ENCODE data around the gene PRCC.

DNA sequence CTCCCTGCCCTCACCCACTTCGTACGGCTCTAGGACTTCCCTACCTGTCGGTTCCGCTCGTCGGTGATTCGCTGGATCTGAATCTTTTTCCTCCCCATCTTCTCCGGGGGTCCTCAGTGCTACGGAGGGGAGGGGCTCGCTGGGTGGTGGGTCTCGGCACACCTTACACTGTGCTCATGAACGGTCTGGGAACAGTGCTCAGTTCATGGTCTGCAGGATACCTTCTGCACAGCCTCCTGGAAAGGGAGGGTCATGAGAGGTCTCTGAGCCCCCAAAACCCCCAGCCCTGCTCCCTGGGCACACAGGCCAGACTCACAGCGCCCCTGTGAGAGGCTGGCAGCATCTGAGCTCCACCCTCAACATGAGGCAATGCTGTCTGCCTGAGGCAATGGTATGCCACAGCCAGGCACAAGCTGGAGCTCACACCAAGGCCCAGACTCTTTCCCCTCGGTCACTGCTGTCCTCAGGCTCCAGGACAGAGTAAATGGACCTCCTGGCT, 17.3 kb downstream of the MEF2D start:
- PRO-cap = no peak
- RAMPAGE, long total RNA, 2 experiments = no peak in any of the 2 experiments

- PRO-cap = no peak
- RAMPAGE, long total RNA, 2 experiments = no peak in any of the 2 experiments
Measured at GRCh38 chr1:156490079-156491244, 10.1 kb downstream of the MEF2D start.

- PRO-cap = no peak
- RAMPAGE, long total RNA, 2 experiments = no peak in any of the 2 experiments
Measured at GRCh38 chr1:156491245-156491592, 9.4 kb downstream of the MEF2D start.

DNA sequence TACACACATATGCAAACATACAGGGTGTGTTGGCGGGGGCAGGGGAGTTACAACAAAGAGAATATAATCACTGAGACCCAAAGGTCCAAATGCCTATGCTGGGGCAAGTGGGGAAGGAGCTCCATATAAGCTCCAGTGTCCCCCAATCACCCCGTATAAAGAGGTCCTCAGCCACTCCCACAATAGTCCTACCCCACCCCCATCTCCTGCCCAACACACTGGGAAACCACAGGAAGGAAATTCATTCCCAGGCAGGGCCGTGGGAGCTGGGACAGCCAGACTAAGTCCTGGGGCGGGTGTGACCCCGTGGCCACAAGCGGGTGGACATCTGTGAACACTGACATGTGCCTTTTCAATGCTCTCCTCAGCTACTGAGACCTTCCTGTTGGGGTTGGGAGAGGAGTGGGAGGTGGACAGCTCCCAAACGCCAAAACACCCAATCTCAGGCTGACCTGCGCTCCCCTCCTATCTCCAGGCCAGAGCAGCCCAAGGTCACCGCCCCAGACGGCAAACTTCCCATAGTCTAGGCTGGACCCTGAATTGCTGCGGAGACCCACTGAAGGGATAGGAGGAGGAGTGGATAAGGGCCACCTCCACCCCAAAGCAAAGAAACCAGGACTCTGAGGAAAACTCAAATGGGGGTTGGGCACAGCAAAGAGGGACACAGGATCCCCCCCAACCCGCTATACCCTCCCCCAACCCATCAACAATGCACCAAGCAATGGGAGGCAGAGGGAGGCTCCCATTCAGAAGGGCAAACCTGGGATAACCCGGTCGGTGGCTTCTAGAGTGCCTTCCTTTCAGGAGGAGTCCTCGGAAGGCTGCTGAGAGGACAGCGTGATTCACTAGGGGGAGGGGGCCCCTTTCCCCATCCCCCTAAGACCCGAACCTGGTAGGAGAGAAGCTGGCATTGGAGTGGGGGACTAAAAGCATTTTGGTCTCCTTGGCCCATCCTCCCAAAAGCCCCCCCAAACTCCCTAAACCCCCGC, 1.6 kb downstream of the MEF2D start:
- PRO-cap = unidirectional peak, plus-strand start at position 244 of the sequence; unidirectional peak, plus-strand start at position 310 of the sequence
- RAMPAGE, long total RNA, 2 experiments = no peak in any of the 2 experiments

DNA sequence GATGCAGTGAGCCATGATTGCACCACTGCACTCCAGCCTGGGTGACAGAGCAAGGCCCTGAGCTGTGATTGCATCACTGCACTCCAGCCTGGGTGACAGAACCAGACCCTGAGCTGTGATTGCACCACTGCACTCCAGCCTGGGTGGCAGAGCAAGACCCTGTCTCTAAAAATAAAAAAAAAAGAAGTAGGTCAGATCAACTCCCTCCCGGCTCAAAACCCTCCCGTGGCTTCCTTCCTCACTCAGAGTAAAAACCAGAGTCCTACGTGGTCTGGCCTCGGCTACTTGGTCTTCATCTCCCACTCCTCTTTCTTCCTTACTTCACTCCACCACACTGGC, 19.4 kb downstream of the IQGAP3 start:
- PRO-cap = no peak
- RAMPAGE, long total RNA, 2 experiments = no peak in any of the 2 experiments

DNA sequence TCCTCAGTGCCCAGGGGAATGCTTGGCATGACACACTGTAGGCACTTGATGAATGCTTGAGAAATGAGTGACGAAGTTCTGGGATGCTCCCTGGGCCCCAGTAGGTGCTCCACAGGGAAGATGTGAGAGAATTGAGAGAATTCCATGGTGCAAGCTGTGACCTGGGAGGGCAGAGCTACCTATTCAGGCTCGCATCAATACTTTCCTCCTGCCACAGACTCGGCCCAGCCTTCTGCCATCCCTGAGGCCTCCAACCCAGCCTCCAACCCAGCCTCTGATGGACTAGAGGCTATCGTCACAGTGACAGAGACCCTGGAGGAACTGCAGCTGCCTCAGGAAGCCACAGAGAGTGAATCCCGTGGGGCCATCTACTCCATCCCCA, 9.3 kb downstream of the BCAN start:
- PRO-cap = no peak
- RAMPAGE, long total RNA, 2 experiments = no peak in any of the 2 experiments

DNA sequence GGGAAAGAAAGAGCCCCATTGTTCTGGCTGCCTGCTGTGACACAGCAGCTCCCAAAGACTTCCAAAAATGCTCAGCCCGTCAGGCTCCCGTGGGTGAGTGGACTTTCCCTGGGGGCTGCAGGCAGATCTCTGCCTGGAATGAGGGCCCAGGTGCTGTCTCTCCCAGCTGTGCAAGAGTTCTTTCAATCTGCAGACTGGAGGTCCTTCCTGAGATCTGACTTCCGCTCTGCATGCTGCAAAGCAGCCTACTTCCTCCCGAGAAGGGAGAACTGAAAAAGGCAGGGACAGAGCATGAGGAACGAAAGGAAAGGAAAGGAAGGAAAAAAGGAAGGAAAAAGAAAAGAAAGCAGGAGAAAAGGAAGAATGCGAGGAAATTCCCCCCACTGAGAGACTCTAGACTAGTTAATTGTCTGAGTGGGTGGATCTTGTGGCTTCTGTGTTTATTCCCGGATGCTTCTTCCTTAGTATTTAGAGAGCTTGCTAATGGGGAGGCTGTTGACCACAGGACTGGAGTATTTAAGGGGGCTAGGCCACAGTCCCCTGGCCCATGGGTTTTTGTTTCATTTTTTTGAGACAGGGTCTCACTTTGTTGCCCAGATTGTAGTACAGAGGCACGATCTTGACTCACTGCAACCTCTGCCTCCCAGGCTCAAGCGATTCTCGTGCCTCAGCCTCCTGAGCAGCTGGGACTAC, 15.0 kb downstream of the NES start:
- PRO-cap = no peak
- RAMPAGE, long total RNA, 2 experiments = no peak in any of the 2 experiments

DNA sequence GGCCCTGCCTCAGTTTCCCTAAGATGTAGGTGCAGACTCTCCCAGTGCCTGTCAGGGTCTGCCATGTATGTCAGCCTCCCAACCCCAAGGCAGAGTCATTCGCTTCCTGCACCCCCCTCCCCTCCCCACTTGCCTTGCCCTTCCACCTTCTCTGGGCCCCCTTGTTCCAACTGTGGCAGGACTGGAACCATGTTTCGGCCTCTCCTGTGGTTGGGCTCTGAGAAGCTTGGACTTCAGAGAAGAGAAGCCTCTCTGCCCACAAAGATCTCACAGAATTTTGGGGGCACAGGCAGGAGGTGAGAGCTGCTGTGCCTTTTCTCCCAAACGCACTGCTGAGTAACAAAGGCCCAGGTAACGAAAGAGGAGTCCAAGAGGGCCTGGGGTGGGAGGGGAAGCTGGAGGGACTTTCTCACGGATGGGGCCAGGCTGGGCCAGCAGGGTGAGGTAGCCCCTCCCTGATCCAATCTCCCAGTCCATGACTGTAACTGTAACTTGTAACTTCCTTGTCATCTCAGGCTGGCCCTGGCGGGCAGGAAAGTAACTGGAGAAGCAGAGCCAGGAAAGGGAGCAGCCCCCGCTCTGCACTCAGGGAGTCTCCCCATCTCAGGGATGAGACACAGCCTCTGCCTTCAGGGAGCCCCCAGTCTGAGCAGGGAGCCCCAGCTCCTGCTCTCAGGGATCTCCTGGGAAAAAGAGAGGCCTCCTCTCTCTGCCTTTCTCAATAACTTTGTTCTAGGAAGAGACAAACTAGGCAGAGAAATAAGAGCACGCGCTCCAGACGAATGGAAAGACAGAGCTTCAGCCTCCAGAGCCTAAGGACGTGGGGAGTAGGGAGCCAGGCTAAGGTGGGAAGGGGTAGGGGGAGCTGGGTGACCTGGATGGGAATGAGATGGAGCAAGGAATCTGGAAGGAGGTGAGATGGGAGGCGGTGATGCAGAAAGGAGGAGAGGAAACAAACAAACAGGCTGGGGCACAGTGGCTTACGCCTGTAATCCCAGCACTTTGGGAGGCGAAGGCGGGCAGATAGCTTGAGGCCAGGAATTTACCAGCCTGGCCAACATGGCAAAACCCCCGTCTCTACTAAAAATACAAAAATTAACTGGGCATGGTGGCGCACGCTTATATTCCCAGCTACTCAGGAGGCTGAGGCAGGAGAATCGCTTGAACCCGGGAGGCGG, 11.1 kb downstream of the CRABP2 start:
- PRO-cap = no peak
- RAMPAGE, long total RNA, 2 experiments = no peak in any of the 2 experiments

- PRO-cap = no peak
- RAMPAGE, long total RNA, 2 experiments = no peak in any of the 2 experiments
Measured at GRCh38 chr1:156704192-156704581, 1.2 kb downstream of the CRABP2 start.

- PRO-cap = no peak
- RAMPAGE, long total RNA, 2 experiments = no peak in any of the 2 experiments
Measured at GRCh38 chr1:156743529-156743983, 2.7 kb upstream of the MRPL24 start.

GRCh38 chr1:156746375-156746975, 5.0 kb downstream of the HDGF start:
- PRO-cap = bidirectional peak, plus-strand start at chr1:156746804, minus-strand start at chr1:156746688
- RAMPAGE, long total RNA, 2 experiments = no peak in any of the 2 experiments

GRCh38 chr1:156746976-156747778, 4.3 kb downstream of the HDGF start:
- PRO-cap = bidirectional peak, plus-strand start at chr1:156747329, minus-strand start at chr1:156747122
- RAMPAGE, long total RNA, 2 experiments = no peak in any of the 2 experiments

DNA sequence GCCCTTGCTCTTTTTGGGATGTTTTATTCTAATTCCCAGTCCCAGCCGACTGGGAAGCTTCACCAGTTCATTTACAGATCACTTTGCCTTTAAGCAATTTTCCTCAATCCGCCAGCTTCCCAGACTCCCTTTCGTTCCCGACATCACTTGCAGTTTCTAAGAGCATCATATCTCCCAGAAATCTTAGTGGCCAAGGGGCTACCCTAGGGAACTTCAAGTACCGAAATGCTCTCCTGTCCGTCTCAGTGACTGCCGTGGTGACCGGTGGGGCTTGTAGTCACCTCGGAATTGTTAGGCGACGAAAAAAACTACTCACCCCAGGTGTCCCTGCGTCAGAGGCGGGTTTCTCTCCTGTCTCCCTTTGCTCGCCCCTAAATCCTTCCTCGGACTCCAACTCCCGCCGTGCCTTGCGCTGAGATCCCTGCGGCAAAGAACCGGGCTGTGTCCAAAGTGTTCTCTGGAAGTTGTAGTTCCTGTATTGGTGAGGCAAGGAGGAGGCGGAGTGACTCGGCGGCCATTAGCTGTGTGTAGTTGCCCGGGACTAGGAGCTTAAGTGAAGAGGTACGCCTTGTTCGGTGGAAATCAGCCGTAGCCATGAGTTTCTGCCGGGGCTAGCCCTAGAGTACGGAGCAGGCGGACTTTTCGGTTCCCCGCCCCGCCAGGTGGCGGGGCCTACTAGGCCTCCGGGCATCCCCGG, at the start of gene PRCC:
PRCC (plus strand) TSS at position 513 of the 697 bp plus-strand sequence.
- PRO-cap = bidirectional peak, plus-strand start at position 478 of the sequence, minus-strand start at position 139 of the sequence
- RAMPAGE, long total RNA, 2 experiments = start-site peak on the plus strand in 2 of 2 experiments, centred at positions 522 to 528 of the sequence, 33 to 60 reads per replicate

DNA sequence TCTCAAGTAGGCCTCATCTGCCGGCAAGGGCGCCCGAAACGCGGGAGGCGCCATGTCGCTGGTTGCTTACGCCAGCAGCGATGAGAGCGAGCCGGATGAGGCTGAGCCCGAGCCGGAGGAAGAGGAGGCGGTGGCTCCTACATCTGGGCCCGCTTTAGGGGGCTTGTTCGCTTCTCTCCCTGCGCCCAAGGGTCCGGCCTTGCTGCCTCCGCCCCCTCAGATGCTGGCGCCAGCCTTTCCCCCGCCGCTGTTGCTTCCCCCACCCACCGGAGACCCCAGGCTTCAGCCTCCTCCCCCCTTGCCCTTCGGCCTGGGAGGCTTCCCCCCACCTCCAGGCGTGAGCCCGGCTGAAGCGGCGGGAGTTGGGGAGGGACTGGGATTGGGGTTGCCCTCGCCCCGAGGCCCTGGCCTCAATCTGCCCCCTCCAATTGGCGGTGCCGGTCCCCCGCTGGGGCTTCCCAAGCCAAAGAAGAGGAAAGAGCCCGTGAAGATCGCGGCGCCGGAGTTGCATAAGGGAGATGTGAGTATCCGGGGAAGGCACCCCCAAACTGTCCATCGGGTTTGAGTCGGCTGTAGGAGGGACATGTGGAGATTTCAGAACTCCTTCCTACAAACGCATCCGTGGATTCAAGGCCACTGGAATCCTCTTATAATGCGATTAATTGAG, 518 bp downstream of the PRCC start:
- PRO-cap = no peak
- RAMPAGE, long total RNA, 2 experiments = no peak in any of the 2 experiments

GRCh38 chr1:156789018-156789590, 21.8 kb downstream of the PRCC start:
- PRO-cap = no peak
- RAMPAGE, long total RNA, 2 experiments = no peak in any of the 2 experiments

GRCh38 chr1:156800046-156800600, 16.5 kb downstream of the SH2D2A start:
- PRO-cap = no peak
- RAMPAGE, long total RNA, 2 experiments = no peak in any of the 2 experiments

DNA sequence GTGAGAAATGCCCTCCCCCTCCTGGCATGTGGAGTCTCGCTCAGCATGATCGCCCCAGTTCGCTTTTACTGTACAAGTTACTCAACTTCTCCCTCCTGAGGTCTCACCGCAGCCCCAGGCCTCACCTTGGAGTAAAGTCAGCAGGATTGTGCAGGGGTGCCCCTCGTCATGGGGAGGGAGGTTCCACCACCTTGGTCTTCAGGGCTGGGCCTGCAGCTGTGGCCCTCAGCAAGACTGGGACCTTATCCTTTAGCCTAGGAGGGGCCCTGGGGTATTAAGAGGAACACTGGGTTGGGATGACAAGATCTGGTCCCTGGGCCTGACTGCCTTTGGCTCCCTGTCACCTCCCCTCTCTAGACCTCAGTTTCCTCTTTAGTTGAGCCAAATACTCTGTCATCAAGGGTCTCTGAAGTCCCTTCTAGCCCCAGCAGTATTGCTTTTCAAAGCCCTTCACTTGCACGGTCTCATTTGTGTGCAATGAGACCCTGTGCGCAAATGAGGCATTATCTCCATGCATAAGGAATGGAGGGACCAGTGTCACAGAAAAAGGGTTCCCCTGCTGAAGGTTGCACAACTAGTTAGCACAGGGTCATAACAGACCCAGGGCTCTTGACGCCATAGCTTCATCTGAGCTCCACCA, 12.9 kb downstream of the SH2D2A start:
- PRO-cap = no peak
- RAMPAGE, long total RNA, 2 experiments = no peak in any of the 2 experiments

- PRO-cap = no peak
- RAMPAGE, long total RNA, 2 experiments = no peak in any of the 2 experiments
Measured at GRCh38 chr1:156805752-156806557, 10.7 kb downstream of the SH2D2A start.

- PRO-cap = no peak
- RAMPAGE, long total RNA, 2 experiments = no peak in any of the 2 experiments
Measured at GRCh38 chr1:156985814-156986435, 59.6 kb downstream of the ARHGEF11 start.

- PRO-cap = no peak
- RAMPAGE, long total RNA, 2 experiments = no peak in any of the 2 experiments
Measured at GRCh38 chr1:157025950-157026421, 19.6 kb downstream of the ARHGEF11 start.